Placental pericyte (primary cell): ENCODE measurements around the genes BPNT1 and MARK1.

- CAGE, long polyA plus RNA, result no peak
Observed at GRCh38 chr1:218349918-218350467, 4.9 kb downstream of the TGFB2 start.

GRCh38 chr1:218459314-218459831 is 114.2 kb downstream of the TGFB2 start:
- CAGE, long polyA plus RNA, result no peak

DNA sequence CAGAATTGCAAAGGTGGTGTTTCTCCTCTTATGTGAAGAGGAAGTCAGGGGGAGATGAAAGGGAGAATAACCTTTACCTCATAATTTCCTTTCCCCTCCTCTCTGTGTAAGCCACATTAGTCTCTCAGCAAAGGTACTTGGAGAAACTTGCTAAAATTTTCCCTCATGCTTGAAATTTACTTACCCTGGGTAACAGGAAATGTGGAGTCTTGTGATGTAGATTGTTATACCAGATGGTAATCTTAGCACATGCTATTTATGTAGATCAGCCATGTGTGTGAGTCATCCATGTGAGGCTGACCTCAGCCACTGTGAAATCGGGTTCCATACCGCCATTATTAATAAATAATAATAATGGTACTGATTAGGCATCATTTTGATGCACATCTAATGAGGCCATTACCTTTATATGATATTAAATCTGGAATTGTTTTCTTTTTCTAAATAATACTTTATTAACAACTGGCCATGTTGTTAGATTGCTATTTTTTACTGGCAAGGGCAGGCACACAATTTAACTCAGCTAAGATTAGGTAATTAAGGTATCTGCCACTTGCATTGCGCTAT is 128.5 kb downstream of the TGFB2 start:
- CAGE, long polyA plus RNA, result no peak

DNA sequence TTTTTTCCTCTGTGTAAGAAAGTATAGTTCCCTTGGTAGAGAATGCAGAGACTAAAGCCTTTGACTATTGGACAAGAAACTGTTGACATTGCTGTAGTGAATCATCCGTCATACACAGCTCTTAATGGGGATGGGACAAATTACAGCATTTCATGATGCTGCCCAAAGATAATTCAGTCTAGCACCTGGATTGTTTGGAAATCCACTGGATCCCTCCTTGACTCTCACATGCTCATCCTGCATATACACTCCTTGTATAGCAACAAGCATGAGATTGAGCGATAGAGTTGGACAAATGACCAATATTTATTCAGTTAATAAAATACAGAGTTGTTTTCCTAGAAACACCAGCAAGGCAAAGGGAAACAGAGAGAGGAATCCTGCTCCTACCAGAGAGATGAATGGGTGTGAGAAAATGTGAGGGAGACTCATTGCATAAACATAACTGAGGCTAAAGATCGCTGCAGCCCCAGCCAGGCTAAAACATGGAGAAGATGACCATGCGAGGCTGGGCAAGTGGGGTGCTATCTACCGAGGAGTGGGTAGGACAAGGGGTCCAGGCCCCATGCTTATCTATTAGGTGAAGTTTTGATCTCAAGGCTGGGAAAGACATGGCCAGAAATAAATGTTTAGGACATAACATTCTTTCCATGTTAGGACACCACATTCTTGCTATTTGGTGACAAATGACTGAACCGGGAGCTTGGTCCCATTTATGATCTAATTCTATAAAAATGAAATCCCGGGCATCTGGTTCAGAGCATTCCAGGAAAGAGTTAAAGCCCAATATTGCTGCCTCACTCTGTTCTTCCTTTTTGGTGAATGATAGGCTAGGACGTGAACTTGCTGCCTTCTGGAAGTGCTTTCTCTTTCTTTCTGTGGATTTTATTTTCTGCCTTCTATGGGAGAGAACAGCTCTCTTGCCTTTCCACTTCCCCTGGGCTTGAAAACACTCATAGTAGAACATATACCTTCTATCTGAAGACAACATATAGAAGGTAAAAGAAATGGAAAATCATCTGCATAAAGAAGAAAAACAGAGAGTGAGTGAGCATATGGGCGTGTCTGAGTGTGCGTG is 153.3 kb downstream of the TGFB2 start:
- CAGE, long polyA plus RNA, result no peak

- CAGE, long polyA plus RNA, result no peak
Observed at GRCh38 chr1:219883760-219884490, 44.4 kb downstream of the SLC30A10 start.

DNA sequence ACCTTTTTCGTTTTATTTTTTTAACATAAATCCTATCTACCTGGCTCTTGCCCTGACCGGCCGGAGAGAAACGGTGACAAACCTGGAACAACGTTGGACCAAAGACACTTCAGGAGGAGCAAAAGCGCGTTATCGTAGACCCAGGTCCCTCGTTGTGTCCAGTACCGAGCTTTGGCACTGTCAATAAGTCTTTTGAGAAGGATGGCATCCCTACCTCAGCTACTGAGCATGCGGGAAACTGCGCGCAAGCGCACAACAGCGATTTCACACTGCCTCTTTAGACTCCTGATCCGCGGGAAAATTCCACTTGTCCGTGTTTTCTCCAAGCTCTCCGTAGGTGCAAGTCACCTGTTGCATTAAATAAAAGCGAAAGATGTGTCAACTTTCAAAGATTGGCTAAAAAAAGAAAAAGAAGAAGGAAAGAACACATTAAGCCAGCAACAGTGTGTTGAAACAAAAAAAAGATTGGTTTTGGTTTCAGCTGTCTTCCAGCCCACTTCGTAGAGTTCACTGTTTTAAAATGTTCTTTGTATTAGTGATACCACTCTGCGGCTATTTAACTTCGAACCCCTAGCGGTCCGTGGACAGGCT is at the start of gene BPNT1:
Gene BPNT1 (minus strand): TSS at position 185 of the 591 bp plus-strand sequence.
- CAGE, long polyA plus RNA, result no peak

DNA sequence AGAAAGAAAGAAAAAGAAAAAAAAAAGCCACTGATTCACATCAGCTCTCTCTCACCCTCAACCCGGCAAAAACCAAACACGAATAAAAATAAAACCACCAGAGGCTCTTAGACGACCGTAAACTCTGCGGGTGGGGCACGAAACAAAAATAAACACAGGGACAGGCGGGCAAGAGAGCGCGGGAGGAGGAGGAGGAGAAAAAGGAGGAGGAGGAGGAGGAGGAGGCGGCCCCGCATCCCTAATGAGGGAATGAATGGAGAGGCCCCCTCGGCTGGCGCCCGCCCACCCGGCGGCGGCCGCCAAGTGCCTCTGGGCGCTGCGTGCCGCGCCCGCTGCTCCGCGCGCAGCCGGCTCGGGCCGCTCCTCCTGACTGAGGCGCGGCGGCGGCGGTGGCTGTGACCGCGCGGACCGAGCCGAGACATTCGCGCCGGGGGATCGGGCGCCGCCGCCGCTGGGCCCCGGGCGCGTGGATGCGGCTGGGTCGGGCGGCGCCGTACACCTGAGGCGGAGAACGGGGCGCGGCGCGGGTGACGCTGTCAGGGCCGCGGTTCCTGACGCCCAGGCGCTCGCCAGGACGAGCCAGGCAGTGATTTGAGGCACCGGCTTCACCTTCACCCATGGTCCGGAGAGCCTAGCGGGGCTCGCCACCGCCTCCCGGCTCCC is at the start of gene MARK1:
Gene MARK1 (plus strand): TSS at position 285 of the 663 bp plus-strand sequence.
- CAGE, long polyA plus RNA, result no peak

GRCh38 chr1:220750690-220750937 is 2.5 kb downstream of the MTARC2 start:
- CAGE, long polyA plus RNA, result no peak

GRCh38 chr1:220761523-220761826 is 13.4 kb downstream of the MTARC2 start:
- CAGE, long polyA plus RNA, result no peak

DNA sequence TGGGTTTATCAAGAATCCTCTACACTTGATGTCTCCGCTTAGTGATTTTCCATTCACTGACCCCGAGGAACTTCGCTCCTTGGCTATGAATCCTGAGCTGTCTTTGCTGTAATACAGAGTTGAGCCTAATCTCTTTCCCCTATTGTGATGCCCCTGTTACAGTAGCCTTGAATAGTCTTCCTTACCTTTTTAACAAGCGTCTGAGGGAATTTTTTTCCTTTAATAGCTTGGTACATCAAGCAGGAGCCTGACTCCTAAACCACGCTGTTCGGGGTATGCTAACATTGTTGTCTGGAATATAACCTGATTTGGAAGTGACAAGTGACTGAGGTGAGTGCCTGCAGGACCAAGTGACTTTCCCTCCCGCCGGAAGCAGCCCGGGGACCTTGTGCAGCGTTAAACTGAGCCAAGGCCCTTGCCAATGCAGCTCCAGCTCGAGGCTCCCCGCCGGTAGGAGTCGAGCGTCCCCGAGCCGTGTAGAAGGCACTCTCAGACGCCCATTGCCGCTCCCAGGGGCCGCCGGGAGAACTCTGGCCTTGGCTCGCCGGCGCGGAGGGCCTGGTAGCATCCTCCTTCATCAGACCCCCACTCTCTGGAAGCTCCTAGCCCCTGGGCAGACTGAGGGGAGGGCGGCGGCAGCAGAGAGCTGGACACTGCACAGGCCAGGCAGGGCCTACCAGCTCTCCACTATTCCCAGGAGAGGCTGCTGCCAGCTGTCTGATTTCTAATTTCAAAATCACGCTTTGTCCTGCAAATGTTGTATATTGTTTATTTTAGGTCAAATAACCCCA is 668 bp upstream of the MTARC1 start:
- CAGE, long polyA plus RNA, result no peak

DNA sequence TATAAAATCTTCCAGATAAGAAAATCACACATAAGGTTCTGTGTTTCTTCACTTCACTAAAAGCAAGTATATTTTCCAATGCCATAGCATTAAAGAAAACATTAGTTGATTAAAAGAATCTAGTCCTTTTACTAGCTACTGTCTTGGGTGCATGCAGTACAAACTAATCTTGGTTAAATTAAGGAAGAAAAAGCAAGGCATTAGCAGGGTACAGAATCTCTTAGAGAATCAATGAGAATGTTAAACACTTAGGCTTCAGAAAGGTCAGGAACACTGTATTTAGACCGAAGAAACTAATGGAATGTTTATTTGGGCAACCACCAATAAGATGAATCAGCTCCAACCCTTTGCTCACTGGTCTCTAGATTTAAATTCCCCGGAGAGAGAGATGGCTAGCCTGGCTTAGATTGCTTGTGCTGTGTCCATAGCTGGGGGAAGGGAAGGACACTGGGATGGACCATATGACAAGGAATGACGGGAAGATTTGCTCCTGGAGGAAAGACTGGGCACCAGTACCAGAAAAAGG is 426.7 kb downstream of the DUSP10 start:
- CAGE, long polyA plus RNA, result no peak

DNA sequence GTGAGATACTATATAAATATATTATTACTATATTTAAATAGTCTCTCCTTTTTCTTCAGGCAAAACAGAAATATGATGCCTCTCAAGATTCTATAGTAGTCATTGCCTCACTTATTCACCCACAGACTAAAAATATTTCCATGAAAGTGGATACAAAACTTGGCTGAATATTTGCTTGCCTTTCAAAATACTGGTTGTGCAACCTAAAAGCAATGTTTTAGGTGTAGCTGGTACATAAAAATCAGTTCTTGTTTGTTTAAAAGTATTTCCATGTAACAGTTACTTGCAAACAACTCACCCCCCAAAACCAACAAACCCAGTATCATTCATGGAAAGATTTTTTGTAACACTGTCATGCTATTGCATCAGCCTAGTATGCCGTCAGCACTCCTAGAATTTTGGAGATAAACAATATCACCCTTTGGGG is 425.5 kb downstream of the DUSP10 start:
- CAGE, long polyA plus RNA, result no peak

DNA sequence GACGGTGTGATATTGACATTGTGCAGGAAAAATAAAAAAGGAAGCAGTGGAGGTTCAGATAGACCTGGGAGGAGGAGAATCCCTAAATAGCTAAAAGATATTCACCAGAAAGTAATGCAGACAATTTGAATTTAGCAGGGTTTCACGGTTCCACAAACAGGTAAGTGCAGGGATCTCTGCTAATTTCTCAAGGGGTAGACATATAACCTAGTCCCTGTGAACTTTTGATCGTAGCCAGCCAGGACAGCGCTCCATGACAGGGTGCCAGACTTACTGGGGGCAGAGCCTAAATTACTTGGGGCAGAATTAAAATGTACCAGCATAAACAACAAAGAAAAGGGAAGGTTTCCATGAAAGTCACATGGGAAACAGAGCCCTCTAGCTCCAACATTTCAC is 198.4 kb downstream of the DUSP10 start:
- CAGE, long polyA plus RNA, result no peak

DNA sequence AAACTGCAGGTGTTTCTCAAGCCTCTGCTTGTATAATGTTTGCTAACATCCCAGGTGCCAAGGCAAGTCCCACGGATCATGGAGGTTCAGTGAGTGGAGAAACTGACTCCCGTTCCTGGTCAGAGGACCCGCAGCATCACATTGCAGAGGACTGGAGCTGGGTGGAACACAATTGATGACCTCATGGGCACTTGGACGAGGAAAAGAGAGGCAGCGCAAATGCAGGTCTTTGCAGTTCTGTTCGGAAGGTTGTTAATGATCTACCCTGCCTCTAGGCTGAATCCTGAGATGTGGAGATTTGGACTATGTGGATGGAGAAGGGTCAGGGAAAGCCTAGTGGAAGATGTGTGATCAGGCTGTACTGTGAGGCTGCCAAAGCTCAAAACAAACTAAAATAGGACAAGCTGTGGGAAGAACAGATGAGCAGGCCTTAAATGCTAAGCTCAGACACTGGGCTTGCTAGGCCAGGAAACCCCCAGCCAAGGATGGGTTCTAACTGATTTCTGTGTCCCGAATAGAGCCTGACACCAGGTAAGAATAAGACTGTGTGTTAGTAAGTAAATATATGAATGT is 192.9 kb downstream of the DUSP10 start:
- CAGE, long polyA plus RNA, result no peak

DNA sequence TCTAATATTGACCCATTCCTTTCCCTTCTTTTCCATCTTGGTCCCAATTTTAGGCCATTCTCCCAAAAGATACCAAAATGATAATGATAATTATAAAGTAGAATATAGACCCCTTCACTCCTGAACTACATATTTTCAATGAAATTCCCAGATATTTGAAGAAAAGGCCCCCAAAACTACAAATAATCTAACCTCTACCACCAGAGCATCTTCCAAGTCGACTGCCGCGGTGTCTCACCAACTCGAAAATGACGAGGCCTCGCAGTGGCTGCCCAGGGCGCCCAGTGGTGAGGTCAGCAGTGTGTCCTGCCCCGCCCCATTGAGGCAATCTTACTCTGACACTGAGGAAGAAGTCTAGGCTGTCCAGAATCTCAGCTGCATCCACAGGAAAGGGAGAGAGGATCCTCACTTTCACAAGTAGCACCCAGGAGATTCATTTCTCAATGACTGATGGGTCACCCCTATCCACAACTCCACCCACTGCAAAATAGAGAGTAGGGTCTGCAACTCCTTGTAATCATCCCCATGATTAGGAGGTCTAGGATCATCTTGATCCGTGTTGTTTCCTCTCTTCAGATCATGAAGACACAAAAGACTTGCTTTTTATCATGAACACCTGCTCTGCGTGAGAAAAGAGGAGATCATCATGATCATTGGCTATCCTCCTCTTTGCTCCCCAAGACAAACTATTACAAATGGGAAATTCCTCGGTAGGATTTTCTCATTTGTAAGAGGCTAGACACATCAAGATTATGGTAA is 5.1 kb downstream of the DUSP10 start:
- CAGE, long polyA plus RNA, result no peak

DNA sequence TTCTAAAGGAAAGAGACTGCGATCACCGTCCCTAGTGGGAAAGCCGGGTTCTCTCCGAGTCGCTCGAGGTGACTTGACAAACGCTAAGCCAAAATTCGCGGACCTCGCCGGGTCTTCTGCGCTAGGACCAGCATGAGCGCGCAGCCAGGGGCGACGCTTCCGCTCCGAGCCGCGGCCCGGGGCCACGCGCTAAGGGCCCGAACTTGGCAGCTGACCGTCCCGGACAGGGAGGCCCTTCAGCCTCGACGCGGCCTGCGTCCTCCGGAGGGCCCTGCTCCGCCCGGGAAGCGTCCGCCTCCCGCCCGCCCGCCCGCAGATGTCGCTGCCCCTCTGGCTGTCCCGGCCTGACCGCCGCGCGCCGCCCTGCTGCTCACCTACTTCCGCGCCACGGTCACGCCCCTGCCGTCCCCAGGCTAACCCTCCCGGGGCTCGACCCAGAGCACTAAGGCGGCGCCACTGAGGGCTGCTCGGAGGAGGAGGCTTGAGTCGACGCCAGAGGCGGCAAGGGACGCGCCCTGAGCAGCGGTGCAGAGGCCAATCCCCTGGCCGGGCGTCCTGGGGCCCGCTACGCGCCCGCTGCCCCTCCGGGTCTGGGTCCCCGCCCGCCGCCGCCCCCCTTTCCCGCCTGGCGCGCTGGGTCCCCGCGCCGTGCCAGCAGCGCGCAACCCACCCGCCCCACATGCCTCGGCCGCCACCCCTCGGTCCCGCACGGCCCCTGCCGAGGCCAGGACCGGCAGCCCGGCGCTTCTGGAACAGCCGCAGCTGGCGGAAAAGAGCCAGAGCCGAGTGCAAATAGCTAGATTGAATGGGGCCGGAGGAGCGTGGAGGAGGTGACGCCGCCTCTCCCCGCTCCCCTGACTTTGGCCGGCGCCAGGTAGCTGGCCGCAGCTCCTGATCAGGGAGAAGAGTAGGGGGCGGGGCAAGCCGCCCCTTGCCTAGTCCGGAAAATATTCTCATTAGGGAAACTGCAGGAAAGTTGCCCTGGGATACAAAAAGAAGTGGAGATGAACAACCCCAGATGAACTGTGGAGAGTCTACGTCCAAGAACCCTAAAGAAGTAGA is 1.0 kb upstream of the DUSP10 start:
- CAGE, long polyA plus RNA, result no peak

GRCh38 chr1:221743640-221744248 is 1.9 kb upstream of the DUSP10 start:
- CAGE, long polyA plus RNA, result no peak

DNA sequence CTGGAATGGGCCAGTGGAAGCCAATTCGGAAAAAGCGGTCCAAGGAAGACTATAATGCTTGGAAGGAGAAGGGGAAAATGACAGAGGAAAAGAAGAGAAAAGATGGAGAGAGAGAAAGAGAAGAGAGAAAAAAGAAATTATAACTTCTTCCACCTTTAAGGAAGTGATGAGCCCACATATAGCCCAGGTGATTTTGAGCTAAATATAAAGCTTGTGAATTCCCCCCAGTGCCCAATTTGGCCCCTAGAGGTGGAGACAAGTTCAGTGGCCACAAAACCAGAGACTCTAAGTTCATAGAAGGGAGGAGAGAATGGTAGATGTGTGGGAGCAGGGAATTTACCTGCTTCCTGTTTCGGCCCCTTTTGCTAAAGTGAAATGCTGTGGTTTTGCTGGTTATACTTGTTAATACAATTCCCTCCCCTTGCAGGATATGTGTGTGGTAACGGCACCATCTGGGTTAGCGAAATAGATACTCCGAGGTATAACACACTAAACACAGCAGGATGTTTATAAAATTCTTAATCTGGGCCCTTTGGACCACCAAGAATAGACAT is 35.8 kb upstream of the DUSP10 start:
- CAGE, long polyA plus RNA, result no peak

DNA sequence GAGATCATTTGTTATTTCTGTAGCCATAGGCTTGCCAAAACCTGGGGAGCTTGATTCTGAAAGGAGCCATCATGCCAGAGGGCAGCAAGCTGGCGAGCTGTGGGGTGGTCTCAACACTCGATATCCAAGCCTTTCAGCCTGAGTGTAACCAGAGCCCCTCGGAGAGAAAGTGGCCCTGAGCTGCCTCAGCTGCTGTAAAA is 298.4 kb upstream of the DUSP10 start:
- CAGE, long polyA plus RNA, result no peak

- CAGE, long polyA plus RNA, result no peak
Observed at GRCh38 chr1:222643548-222644504, 25.9 kb downstream of the MIA3 start.